Renal cortical epithelial cell (primary cell): ENCODE measurements around a stretch of chr9.

GRCh38 chr9:27749642-27750390, 176.5 kb upstream of the C9orf72 start:
- RRBS, result no CpG with 5 or more reads among the region's 5 CpGs

- RRBS, result no CpG with 5 or more reads among the region's 18 CpGs
These were observed 817 bp upstream of the LINGO2 start for GRCh38 chr9:29214177-29214659.

- RRBS, result no CpG with 5 or more reads among the region's 2 CpGs
These were observed 627.9 kb upstream of the ACO1 start for GRCh38 chr9:31756451-31756937.

DNA sequence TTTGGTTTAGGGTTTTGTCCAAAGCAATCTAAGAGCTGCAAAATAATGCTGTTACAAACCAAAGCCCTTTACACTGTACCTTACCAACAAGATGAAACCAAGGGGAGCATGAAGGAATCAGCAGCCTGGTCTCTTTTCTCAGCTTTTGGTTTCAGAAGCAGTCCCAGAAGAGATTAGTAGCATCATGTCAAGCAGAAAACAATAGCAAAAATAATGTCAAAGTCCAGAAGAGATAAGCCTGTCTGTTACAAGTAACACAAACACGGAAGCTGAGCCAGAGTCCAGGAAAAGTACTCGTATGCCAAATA, 379.9 kb upstream of the ACO1 start:
- RRBS, result no CpG with 5 or more reads among the region's 2 CpGs

DNA sequence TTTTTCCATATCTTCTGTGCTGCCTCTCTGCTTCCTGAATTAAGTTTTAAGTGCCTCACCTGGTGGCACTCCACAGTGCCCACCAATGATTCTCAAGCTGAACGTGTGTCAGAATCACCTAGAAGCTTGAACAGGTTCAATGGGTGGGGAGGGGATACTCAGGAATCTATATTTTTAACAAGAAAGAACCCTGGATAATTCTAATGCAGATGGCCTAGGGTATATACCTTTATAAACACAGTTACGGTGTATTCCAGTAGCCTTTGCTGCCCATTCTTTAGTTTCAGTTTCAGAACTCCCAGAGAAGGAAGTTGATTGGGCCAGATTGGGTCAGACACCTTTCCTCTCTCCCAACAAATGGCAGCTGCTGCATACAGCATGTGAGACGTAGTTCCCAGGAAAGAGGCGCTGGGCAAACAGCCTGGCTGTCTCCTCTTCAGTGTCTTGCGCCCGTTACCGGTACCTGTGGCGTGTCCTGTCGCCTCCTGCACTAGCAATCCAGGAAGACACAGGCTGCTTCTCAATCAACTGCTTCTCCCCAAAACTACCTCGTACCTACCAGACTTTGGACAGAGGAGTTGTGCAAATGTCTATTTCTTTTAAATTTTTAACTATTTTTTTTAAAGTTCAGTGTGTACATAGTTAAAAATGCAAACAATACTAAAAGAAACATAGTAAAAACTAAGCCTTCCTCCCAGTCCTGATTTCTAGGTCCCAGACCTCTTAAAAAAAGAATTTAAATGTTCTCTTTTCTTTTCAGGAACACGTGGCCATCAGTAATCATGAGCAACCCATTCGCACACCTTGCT, 20.5 kb downstream of the ACO1 start:
- RRBS, result no CpG with 5 or more reads among the region's 12 CpGs

- RRBS, result no CpG with 5 or more reads among the region's 5 CpGs
These were observed 42.6 kb downstream of the ACO1 start for GRCh38 chr9:32427011-32427407.

DNA sequence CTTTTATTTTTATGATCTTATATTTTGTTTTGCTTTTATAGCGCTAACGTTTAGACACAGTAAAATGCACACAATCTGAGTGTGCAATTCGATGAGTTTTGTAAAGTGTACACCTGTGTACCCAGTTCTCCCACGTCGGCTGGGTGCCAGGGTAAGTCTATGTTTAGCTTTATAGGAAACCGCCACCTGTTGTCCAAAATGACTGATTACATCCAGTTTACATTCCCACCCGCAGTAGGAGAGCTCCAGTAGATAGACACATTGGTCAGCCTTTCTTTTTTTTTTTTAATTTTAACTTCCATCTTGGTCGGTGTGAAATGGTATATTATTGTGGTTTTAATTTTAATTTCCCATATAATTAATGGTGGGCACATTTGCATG, 441 bp upstream of the RIGI start:
- RRBS, result no CpG with 5 or more reads among the region's 8 CpGs

DNA sequence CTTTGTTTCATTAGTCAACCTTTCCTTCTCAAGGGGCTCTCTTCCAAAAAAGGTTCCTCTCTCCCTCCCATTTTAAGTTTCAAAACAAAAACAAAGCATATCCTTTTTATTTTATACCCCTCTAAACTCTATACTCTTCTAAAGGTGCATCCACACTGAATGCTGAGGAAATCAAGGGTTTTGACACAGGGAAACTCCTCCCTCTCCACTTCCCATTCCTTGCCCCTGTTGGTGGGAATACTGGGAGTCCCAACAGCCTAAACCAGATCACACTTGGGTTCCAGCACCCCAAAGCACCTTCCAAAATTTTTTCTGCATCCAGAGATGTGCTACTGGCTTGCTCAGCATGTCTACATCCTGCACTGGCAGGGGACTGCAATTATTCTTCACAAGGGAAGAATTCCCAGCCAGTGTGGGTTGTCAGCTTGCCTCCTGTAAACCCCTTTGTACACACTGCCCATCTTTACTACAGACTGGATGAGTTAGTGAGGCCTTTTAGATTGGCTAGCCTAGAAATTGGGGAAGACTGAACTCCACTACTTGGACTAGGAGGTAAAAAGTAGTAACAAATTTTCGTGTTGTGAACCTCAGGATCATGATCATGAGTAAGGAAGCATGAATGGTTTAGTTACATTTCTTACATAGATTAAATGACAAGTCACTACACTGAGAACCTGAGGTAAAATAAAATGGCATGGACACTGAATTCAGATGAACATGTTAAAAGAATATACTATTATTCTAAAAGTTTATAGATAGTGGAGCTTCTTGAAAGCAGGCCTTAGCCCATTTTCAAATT, 11.8 kb upstream of the RIGI start:
- RRBS, result no CpG with 5 or more reads among the region's 1 CpG

GRCh38 chr9:32541625-32542487, 10.3 kb upstream of the SMIM27 start:
- RRBS, result no CpG with 5 or more reads among the region's 12 CpGs

GRCh38 chr9:33019707-33020183, 5.3 kb upstream of the DNAJA1 start:
- RRBS, result no CpG with 5 or more reads among the region's 28 CpGs

GRCh38 chr9:33108990-33110020, 32.8 kb upstream of the SMU1 start:
- RRBS, result no CpG with 5 or more reads among the region's 7 CpGs

DNA sequence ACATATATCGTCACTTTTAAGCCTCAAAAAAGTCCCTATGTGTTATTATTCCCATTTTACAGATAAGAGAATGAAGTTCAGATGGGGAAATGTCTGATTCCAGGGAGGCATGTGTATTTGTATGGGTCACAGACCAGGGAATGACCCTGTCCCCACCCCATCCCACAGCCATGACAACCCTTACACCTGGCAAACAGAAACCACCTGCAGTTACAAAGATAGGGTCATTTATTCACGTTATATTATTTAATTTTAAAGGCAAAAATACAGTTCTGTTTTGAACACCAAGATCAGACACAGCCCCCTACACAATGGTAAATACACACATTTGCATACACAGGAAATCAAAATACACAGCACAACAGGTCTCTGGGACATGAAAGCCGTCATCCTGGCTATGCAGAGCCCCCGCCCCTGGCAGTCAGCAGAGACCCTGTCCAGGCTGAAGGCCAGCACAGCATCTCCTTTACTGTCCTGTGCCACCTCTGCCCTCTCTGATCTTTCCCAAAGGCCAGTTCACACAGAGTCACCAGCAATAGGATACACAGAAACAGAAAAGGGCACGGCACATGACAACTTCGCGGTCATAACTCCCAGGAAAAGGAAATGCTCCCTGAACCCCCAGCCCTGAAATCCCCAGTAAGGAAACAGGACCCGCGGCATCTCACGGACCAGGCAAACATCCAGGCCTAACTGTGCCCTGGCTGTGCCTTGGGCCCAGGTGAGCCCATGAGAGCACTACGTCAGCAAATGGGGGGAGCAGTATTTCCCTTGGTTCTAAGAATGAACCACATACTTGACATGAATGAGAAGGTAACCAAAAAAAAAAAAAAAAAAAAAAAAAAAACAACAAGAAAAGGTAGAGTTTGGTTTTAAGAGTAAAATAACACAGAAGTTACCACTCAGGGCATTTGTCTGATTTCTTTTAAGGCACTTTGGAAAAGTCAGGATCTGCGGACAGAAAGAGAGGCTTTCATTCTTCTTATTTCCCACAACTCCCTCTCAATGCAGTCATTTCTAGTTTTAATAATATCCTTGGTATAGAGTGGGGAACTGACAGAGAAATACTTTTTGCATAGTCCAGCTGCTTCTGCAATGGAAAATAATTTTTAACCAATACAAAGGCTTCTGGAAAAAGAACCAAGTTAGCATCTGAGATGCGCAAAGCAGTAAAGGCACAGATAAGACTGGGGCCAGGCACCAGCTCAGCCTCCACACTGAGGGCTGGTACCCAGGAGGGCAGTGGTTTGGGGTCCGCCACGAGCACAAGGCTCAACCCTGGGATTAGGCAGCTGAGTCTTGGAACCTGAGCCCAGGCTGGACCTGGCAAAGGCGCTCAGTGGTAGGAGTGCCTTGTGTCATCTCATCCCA, 34.4 kb upstream of the SMU1 start:
- RRBS, result no CpG with 5 or more reads among the region's 16 CpGs

DNA sequence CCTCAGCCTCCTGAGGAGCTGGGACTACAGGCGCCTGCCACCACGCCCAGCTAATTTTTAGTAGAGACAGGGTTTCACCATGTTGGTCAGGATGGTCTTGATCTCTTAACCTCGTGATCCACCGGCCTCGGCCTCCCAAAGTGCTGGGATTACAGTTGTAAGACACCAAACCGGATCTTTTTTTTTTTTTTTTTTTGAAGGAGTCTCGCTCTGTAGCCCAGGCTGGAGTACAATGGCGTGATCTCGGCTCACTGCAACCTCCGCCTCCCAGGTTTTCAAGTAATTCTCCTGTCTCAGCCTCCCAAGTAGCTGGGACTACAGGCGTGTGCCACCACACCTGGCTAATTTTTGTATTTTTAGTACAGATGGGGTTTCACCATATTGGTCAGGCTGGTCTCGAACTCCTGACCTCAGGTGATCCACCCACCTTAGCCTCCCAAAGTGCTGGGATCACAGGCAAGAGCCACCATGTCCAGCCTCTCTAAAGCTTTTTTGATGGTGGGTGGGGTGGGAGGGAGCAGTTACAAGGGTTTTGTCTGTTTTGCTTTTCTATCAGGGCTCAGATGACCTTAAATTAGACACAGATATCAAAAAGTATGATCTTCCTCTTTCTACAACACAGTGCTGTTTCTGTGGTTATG, 40.0 kb upstream of the SMU1 start:
- RRBS, result no CpG with 5 or more reads among the region's 12 CpGs

- RRBS, result no CpG with 5 or more reads among the region's 21 CpGs
These were observed 28.9 kb downstream of the B4GALT1 start for GRCh38 chr9:33137911-33139061.

DNA sequence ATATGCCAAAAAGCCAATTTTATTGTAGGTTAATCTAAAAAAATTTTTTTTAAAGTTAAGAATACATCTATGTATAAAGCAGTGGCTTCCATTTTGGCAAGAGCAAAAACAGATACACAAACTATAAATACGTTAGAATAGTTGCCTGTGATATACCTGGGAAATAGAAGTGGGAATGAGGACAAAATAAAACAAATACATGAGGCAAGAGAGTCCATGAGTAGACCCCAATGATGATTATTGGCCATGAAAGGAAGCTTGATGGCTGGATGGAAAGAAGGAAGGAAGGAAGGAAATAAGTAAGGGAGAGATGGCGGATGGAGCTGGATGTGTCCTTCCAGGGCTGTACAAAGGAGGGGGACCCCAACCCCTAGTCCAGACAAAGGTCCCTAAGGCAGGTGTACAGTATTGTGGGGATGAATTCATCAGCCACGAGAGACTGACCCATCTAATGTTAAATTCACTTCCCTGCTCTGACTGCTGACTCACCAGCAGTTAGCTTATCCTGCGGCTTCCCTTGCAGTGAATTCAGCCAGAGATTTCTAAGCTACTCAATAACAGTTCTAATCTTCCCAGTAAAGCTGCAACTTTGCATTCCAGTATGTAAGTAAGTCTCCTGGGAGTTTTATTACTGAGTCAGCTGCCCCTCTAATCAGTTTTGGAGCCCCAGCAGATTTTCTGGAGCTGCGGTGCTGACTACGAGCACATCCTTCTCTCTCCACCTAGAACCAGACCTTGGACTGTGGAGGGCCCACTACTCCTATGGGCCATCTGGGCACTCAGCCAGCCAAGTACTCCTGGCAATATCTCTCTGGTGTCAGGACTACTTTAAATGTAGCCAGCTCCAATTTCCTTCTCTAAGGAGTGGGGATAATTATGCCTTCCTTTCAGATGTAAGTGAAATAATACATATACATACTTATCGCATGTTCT, 16.2 kb downstream of the B4GALT1 start:
- RRBS, result no CpG with 5 or more reads among the region's 7 CpGs

DNA sequence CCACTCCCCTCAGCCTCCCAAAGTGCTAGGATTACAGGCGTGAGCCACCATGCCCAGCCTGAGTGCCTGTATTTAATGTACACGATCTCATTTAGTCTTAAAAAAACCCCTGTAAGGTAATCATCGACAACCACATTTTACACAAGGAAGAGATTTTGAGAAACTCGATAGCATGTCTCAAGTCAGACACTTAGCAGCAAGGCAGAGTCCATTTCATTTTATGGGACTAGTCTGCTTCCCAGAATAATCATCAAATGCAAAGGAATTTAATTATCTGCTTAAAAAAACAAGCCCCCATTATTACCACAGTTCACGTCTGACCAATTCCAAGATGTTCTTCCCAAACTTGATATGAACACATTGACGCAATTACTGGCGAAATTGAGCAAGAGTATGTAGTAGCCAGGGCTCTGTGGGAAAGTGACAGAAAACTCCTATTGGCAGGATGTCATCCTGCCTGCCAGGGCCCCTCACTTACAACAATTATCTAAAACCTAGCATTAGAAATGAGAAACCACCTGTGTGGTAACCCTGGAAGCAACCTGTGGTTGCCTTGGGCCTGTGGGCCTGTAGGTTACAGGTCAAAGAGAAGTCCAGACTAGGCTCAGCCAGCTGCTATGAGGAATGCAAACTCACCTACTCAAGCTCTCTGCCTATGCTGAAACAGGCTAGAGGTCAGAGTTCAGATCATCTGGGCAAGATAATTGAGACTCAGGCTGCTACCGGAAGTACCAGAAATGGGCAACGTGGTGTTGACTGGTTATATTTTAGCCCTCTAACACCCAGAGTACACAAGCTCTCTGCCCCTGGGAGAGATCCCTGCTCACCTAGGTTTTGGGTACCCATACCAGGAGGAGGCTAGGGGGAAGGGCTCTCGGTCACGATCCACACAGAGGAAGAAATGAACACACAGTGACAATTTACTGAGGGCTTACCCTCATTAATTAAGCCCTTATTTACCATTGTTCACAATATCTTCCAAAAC, 1.6 kb downstream of the B4GALT1 start:
- RRBS, result no CpG with 5 or more reads among the region's 11 CpGs

GRCh38 chr9:33198070-33198604, 31.0 kb upstream of the B4GALT1 start:
- RRBS, result no CpG with 5 or more reads among the region's 8 CpGs

DNA sequence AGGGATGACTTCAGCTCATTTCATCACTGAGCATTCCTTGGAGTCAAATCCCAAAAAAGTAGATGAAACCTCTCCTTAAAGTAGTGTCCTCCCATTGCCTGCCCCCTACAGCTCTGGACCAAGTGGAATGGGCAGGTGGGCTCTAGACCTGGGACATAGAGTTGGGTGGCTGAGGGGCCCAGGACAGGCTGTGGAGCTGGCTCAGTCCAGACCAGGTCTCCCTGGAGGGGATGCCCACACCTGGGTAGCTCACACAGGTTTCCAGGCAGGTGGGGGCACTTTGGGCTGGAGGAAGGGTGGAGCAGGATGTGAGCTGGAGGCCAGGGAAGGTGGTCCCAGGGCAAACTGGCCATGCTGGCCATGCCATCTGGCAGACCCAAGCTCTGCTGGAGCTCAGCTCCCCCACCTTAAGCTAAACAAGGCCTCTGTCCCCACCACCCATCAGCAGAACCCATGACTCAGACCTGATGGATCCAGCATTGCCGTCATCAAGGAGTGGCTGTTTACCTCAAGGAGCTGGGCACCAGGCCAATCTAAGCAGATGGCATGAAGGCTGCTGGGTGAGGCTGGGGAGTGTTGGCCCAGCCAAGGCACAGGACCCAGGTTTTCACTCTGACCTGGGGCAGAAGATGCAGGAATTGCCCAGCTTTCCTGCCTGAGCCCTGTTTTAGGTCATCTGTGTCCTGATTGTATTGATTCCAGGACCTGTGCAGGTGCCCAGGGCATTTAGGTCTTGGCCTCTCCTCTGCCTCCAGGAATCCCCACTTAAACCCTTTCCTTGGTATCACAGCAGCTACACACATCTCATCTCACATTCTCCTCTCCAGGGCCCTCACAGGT, 6.1 kb upstream of the SPINK4 start:
- RRBS, result no CpG with 5 or more reads among the region's 1 CpG

DNA sequence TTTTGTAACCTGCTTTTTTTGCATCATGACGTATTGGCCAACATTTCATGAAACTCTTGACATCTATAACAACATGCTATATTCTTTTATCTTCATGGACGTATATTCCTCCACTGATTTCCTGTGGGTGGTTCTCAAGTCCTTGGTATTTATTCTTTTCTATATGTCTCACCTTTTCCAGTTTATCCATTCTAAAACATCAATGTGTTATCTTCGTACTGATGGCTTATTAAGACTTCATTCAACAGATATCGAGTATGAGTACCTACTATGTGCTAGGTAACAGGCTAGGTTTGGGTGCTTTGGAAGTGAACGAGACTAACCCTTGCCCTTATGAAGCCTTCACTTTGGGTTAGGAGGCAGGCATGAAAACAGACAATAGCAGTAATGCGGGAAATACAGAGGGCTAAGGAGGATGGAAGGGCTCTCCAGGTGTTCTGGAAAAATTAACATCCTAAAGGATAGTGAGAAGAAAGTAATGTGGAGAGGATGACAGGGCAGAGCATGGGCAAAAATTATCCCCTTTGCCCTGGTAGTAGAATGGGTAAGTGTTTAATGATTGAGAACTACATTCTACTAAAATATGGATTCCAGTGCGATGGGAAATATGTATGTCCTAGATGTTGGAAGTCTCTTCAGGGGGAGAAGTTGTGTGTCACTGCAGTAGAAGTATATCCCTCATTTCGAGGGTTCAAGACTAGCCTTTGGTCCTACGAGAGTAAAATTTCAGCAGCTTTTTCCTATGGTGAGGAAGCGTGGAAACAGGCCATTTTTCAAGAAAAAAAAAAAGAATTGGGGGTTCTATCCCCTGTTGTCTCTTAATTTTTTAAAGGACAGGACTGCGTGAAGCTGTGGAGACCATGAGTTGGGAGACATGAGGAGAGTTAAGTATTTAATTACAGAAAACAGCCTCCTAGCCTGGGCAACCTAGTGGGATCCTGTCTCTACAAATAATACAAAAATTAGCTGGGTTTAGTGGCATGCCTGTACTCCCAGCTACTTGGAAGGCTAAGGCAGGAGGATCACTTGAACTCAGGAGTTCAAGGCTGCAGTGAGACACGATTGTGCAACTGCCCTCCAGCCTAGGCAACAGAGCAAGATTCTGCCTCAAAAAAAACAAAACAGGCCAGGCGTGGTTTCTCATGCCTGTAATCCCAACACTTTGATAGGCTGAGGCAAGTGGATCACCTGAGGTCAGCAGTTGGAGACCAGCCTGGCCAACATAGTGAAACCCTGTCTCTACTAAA, 53.0 kb downstream of the AQP7 start:
- RRBS, result no CpG with 5 or more reads among the region's 13 CpGs

DNA sequence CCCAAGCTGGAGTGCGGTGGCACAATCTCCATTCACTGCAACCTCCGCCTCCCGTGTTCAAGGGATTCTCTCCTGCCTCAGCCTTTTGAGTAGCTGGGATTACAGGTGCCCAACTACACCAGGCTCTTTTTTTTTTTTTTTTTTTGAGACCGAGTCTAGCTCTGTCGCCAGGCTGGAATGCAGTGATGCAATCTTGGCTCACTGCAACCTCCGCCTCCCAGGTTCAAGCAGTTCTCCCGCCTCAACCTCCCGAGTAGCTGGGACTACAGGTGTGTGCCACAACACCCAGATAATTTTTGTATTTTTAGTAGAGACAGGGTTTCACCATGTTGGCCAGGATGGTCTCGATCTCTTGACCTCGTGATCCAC, 20.0 kb downstream of the AQP7 start:
- RRBS, result no CpG with 5 or more reads among the region's 10 CpGs